Measurements from ENCODE around the genes CCSAP, TTC13 and MAP10.

DNA sequence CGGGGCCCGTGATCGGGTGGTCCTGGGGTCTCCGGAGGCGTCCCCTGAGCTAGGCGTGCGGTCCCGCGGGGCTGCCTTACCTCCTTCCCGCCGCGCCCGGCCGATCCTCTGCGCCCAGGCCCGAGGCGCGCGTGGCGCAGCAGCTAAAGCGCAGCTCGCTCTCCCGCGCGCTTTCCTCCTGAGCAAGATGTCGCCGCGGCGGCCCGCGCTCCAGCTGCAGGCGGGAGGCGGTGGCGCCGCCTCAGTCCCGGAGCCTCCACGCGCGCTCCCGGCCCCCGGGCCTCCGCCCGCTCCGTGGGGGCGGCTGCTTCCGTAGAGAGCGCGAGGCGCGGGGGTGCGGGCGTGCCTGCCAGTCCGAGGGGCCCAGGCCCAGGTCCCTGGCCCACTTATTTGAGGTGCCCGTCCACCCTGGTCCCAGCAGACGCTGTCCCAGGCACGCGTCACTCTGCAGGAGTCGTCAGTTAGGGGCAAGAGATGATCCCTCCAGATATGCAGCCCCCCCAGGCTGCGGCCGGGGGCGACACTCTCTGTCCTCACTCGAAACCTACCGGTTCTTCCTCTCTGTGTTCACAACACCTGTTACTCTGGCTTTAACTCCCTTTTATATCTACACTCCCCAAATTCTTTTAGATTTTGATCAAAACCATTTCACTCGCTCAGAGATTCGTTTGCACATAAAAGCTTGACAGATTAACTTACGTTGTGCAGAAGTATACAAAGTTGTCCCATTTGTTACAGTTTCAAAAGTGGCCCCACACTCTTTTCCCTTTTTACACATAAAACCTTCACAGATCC is at the start of gene CCSAP:
Gene CCSAP, minus strand, starts transcription at position 216 of the 795 bp plus-strand sequence.
- RRBS = 2% methylated on average over 13 of the region's 66 CpGs

GRCh38 chr1:229563623-229564081 is 5.1 kb upstream of the ABCB10 start:
- RRBS = no CpG with 5 or more reads among the region's 5 CpGs

GRCh38 chr1:230109615-230110517 is 42.8 kb downstream of the GALNT2 start:
- RRBS = no CpG with 5 or more reads among the region's 16 CpGs

GRCh38 chr1:230119124-230119565 is 52.1 kb downstream of the GALNT2 start:
- RRBS = no CpG with 5 or more reads among the region's 11 CpGs

DNA sequence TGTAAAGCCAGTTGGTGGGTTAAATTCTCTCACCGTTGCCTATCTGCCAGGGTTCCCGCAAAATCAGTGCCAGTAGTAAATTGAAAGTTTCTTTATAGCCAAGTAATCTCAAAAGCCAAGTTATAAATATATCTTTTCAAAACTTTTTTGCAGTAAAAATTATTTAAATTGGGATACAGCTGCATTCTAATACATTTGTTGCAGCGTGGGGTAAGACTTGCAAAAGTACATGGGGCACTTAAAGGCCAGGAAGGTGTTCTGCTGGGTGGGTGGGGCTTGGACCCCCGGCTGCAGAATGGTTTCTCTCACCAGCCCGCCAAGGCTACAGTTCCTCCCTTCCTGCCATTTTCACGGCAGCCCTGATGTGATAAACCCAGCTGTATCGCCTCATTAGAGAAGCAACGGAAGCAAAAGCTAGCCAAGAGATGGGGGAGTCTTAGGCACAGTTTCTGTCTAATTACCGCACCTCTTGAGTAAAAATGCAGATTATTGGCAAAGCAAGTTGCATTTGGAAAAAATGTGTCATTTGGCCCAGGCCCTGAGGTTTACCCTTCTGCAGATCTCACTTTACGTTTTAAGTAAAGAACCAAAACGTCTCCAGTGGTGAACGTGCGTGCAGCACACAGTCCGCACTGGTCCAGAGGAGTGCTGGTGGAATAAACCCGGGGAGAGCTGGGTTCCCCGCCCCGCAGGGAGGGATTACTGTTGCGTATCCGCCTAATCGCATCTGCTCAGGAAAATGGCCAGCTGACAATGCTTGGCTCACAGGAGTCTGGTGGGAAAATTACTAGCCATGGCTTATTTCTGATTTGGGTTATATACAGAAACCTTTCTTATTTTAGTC is 109.8 kb downstream of the GALNT2 start:
- RRBS = no CpG with 5 or more reads among the region's 20 CpGs

DNA sequence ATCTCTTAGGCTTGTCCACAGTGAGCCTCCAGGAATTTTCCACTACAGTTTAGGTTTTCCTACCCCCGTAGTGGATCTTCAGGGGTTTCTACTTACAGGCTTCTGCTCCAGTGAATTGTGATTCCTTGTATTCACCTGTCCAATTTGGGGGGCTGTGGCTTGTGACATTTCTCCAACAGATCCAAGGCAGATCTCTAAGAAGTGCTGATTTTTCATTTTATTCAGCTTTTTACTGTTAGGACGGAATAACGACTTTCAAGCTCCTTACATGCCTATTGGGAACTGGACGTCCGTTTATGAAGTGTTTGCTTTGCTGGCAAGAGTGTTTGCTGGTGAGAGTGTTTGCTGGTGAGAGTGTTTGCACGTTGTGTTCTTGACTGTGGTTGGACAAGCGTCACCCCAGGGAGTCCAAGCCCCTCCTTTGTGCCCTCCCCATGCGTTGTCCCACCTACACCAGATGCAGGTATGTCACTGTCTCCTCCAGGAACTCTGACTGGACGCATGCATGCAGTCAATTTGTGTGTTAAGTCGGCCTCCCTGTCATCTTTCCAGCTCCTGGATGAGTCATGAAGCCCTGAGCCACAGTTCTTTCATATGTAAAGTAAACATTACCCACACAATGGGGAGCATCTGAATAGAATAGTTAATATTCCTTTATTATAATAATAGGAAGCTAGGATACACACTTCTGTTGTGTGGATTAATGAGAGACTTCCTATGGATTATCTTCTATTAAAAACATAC is 119.0 kb downstream of the GALNT2 start:
- RRBS = no CpG with 5 or more reads among the region's 10 CpGs

GRCh38 chr1:230198112-230198780 is 131.2 kb downstream of the GALNT2 start:
- RRBS = no CpG with 5 or more reads among the region's 22 CpGs

DNA sequence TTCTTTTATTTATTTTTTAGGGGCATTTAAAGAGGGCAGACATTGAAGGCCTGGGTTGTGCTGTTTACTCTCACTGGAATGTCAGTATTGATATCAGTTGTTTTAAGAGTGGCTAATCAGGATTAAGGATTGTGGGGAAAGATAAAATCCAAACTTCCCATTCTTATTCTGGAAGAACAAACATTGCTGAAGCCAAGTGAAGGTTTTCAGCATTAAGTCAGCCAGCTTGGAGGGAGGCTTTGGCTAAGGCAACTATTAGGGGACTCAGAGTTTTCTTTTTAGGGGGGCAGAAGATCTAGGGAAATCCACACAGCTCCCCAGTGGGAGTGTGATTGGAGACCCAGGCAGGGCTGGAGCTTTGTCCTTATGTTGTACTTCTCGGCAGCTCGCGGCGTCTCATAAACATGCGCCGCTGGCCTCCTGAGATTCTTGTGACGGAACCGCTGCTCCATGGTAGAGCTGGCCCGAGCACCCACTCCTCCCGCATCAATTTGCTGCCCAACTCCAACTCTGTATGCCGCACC is 143.8 kb downstream of the GALNT2 start:
- RRBS = no CpG with 5 or more reads among the region's 11 CpGs

DNA sequence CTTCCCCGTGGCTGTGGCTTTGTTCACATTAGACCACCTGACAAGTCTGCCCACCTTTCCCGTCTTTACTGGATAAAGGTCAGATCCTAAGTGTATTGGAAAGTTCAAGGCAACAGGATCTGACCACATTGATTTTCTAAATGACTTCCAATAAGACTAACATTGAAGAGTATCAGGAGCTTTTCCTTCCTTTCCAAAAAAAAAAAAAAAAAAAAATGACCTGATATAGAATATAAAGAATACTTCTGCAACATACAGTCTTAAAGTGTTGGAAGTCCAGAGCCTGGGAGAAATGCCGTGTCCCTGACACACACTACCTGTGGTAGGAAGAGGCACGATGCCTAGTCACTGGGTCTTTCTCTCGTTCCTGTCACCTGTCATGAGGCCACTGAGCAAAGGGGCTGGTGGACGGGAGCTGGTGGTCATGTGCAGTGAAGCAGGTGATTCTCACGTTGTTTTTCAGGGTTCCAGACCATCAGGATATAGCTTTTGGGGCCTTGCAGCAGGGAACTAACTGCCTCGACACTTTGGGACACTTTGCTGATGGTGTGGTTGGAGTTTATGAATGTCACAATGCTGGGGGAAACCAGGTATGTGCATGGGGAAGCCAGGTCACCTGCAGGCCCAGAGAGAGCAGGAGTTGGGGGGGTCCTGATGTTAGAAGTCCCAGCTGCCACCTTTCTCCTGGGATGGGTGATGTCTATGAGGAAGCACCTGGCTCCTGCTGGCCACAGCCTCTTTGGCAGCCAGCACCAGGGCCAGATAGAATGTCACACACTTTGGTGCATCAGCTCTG is 161.2 kb downstream of the PGBD5 start:
- RRBS = no CpG with 5 or more reads among the region's 8 CpGs

DNA sequence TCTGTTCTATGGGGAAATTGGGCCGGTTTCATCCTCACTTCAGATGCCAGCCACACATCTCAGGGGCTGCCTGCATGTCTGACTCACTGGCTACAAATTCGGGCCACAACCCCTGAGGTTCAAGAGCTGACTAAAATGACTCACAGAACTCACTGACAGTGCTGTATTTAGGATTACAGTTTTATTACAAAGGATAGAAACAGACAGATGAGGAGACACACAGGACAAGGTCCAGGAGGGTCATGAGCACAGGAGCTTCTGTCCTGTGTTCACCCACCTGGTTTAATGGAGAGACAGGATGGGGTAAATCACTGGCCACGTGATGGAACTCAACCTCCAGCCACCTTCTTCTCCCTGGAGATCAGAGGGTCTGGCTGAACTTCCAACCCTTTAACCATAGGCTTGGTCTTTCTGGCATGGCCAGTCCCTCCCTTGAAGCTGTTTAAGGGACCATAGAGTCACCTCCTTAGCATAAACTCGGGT is 83.7 kb upstream of the PGBD5 start:
- RRBS = no CpG with 5 or more reads among the region's 4 CpGs

DNA sequence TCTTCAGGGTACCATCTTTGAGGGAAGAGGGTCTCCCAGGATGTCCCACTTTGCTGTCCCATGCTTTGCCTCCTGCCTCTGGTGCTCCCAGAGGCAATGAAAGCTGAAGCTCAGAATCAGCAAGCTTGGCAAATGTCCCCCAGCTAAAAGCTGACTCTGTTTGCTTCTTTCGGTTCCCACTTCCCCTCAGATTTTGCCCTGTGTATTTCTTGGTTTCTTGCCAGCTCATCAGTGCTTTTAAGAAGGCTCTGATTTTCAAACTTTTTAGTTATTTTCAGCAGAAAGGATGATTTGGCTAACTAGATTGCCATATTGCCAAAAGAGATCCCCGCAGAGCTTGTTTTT is 33.1 kb upstream of the COG2 start:
- RRBS = no CpG with 5 or more reads among the region's 2 CpGs

DNA sequence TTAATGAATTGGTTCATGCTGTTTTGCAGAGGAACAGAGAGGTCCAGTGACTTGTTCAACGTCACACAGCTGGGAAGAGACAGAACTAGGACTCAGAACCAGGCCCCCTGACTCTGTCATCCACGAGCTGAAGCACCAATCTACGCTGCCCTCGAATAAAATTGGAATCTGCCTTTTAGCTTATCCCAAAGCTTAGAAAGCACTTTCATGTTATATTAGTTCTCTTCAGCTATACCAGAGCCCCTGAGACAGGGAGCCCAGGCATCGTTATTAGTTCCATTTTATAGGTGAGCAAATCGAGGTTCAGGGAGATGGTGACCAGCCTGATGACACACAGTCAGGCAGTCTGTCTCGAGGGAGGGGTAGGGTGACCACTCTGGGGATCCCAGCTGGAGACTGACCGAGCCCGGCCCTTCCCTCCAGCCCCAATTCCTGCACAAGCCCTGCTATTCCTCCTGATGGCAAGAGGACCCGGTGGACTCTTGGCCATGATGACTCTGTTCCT is 569 bp downstream of the AGT start:
- RRBS = 85% methylated on average over 2 of the region's 10 CpGs

GRCh38 chr1:230785905-230786462 is 38.8 kb downstream of the CAPN9 start:
- RRBS = no CpG with 5 or more reads among the region's 1 CpG

GRCh38 chr1:230977898-230979006 is at the start of gene TTC13:
Gene TTC13, minus strand, starts transcription at chr1:230978861.
- RRBS = 2% methylated on average over 46 of the region's 101 CpGs

- RRBS = no CpG with 5 or more reads among the region's 6 CpGs
These were observed 27.9 kb downstream of the FAM89A start for GRCh38 chr1:231012158-231012524.

GRCh38 chr1:231215326-231215645 is 25.7 kb downstream of the C1orf131 start:
- RRBS = no CpG with 5 or more reads among the region's 9 CpGs

DNA sequence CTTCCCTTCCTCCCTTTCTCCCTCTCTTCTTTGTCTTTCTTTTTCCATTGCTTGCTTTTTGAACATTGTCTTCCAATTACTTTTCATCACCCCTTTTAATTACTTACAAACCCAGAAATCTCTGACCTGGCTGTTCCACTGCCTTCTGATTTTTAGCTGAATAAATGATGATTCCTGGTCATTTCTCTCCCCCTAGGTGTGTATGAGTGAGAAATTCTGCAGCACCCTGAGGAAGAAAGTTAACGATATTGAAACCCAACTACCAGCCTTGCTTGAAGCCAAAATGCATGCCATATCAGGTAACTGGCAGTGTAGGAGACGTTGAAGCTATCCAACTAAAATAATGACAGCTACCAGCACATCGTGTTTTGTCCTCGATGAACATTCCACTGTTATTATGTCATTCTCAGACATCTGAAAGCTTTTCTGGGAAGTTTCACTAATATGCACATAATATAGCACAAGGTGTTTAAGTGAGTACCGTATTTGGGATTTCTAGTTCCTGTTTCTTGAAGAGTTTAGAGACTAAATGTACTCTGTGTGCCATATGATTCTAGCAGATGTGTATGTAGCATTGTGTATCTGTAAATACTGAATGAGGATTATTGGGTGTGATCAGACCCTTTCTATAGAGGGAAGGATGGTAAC is 173.4 kb downstream of the DISC1 start:
- RRBS = no CpG with 5 or more reads among the region's 5 CpGs

DNA sequence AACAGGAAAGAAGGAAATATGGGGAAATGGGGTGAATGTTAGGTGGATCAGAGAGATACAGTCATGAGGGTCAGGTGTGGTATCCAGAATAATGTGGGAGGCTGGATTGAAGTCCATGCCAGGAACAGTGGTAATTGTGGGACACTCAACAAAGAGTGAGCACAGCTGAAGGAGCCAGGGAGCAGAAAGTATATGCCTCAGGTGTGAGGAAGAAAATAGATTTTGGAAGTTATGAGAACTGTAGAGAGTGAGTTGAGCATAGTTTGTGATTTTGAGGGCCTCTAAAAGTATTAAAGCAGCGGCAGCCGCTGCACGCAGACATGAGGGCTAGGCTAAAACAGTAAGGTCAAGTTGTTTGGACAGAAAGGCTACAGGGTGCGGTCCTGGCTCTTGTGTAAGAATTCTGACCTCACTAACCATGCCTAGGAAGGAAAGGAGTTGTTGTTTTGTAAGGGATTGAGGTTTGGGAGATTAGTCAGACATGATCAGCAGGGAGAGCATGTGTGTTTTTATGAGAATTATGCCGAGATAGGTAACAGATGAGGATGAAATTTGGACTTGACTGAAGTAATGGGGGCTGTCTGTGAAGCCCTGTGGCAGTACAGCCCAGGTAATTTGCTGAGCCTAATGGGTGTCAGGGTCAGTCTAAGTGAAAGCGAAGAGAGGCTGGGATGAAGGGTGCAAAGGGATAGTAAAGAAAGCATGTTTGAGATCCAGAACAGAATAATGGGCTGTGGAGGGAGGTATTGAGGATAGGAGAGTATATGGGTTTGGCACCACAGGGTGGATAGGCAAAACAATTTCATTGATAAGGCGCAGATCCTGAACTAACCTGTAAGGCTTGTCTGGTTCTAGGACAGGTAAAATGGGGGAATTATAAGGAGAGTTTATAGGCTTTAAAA is 205.6 kb downstream of the DISC1 start:
- RRBS = no CpG with 5 or more reads among the region's 7 CpGs

DNA sequence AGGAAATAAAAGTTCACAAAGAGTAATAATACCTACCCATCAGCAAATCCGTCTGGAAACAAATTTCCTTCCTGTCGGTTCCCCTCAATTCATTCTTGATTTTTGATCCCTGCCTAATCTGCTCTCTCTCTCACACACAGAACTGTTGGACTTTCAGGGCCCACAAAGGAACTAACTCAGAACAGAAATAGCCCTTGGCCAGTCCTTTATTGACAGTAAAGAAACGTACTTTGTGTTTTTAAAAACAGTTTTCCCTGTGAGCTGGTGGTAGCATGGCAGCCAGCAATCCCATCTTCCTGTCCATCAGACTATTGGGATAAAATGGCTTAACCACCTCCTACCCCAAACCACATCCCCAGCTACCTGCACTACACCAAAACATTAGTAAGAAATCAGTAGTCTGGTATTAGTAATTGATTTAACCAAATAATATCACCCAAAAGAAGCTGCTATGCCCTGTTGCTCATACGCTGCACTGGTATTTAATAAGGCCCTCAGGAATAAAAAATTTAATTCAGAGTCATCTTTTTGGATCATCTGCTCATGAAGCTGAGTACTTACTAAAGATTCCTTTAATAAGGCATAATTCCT is 69.9 kb downstream of the SIPA1L2 start:
- RRBS = no CpG with 5 or more reads among the region's 4 CpGs

GRCh38 chr1:232805031-232806325 is at the start of gene MAP10:
Gene MAP10, plus strand, starts transcription at chr1:232805416.
- RRBS = 4% methylated on average over 7 of the region's 77 CpGs